Neural progenitor cell (in vitro differentiated cells): ENCODE measurements around a stretch of chr10.

DNA sequence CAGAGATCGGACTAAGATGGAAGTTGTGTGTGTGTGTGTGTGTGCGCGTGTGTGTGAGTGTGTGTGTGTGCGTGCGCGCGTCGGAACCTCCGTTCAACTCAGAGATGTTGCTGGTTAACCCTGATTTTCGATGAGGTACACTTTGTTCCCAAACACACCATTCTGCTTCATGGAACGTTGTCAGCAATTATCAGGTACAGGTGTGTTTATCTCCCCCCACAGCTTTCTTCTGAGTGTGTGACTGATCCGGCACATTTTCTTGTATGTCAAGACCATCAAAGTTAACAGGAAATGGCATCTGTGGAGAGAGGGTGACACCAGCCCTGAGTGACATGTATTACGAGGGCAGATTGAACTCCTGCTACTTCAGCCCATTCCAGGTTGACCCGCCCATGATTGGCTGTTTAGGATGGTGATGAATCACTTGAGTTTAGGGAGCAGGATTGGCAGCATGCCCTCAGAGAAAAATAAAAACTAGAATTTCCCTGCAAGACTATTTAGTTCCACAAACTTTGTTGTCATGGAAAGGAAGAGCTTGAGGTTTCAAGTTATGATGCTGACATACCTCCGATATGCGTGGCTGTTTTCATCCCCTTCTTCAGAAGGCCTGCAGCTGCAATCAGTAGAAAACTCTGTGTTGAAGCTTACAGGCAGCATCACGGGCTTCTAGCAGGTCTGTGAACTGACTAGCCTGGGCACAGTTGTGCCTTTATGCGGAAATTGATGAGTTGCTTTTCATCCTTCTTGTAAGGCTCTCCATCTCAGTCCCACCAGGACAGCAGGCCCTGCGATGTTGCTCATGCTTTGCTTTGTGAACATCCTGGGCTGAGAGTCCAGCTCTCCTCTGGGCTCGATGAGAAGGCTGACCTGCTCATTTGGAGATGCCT, 8.1 kb upstream of the CELF2 start:
- RAMPAGE, long total RNA = no peak

GRCh38 chr10:11014558-11015241, 3.0 kb upstream of the CELF2 start:
- RAMPAGE, long total RNA = no peak

GRCh38 chr10:11035152-11035814, 17.6 kb downstream of the CELF2 start:
- RAMPAGE, long total RNA = no peak

GRCh38 chr10:11085448-11085848, 67.8 kb downstream of the CELF2 start:
- RAMPAGE, long total RNA = no peak

GRCh38 chr10:11093951-11094327, 76.3 kb downstream of the CELF2 start:
- RAMPAGE, long total RNA = no peak

- RAMPAGE, long total RNA = no peak
Observed at GRCh38 chr10:11172264-11173379, 154.9 kb downstream of the CELF2 start.

DNA sequence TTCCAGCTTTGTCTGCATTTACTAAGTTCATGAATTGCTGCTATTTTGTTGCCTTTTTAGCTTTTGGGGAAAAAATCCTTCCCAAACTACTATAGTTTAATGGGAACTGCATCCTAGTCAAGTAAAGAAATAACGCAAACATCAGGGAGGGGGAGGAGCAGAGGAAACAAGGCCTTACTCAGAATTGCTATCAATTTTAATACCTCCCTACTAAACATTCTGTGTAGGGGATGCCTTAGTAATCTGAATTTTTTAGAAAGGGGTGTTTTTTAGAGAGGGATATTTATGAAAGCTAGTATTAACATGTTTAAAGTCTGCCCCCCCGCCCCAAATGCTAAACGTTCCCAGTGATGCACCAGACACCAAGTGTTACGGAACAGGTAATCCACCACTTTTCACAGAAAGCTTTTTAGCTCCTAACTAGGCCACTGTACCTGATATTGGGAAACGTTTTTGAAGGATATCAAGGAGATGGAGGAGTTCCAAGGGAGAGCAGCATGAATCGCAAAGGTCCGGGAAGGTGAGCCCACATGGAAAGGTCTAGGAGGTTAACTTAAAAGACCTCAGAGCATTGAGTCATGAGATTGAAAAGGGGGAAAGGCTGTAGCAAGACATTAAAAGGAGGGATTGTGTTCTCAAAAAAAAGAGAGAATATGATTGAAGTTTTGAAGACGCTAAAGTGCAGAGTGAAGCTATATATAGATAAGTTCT, 157.2 kb downstream of the CELF2 start:
- RAMPAGE, long total RNA = no peak

DNA sequence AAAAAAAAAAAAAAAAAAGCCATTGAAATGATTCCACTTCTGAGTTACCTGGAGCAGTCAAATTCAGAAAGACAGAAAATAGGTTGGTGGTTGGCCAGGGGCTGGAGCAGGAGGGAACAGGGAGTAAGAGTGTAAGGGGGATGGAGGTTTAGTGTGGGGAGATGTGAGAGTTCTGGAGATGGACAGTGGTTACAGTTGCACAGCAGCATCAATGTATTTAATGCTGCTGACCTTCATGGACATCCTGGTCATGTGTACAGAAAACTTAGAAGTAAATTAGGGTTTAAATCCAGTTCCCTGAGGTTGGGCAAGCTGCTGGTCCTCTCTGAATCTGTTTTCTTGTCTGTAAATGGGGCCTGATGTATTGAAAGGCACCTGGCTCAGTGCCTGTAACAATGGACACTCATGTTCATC, 173.1 kb downstream of the CELF2 start:
- RAMPAGE, long total RNA = no peak

DNA sequence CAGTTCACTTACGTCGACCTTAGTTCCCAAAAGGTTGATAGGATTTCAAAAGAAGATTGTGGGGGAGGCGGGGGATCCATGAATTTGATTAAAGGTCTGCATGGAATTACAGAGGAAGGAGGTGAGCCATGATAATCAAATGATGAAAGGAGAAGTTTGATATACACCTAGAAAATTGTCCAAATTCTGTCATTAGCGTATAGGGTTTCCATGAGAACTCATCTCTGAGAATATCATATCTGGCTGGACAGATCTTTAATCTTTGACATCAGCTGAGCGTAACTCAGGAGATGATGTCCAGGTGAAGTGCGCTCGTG, 206.7 kb downstream of the CELF2 start:
- RAMPAGE, long total RNA = no peak

DNA sequence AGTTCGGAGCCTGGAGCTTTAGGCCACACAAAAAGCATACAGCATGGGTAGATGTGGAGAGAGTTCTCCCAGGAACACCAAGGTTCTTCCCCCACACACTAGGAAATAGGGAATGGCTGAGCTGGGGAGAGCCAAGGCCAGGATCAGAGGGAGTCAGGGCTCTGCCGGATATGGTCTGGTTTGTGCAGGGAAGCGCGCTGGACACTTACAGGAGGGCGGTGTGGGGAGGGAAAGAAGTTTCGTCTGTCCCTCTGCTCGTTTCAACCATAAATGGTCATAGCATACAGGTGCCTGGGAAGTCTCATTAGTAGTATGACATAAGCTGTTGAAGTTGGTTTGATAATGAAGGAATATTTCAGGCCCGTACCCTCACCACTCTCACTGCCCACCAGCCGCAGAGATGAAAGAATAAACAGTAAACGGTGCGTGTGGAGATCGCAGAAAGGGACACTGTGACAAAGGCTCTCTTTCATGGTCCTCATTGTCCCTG, 207.2 kb downstream of the CELF2 start:
- RAMPAGE, long total RNA = no peak

GRCh38 chr10:11307225-11307918, 289.7 kb downstream of the CELF2 start:
- RAMPAGE, long total RNA = no peak

- RAMPAGE, long total RNA = no peak
Observed at GRCh38 chr10:11320062-11320639, 291.3 kb downstream of the USP6NL start.

GRCh38 chr10:11326227-11326557, 285.3 kb downstream of the USP6NL start:
- RAMPAGE, long total RNA = no peak

DNA sequence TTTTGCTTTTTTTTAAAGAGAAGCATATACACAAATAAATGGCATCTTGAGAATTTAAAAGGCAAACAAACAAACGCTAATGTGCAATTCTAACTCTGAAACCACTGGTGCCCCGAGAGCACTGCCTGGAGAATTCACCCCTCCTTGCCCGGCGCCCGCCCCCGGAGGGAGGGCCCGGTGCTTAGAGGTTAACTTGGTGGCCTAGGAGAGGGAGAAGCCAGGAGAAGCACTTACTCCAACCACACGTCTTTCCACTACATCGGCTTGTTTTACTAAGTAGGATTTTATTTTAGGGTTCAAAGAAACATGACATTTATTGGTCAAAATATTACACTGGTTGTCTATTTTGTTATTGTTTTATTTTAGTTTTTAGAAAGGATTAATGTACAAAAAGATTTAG, 282.1 kb downstream of the USP6NL start:
- RAMPAGE, long total RNA = no peak

DNA sequence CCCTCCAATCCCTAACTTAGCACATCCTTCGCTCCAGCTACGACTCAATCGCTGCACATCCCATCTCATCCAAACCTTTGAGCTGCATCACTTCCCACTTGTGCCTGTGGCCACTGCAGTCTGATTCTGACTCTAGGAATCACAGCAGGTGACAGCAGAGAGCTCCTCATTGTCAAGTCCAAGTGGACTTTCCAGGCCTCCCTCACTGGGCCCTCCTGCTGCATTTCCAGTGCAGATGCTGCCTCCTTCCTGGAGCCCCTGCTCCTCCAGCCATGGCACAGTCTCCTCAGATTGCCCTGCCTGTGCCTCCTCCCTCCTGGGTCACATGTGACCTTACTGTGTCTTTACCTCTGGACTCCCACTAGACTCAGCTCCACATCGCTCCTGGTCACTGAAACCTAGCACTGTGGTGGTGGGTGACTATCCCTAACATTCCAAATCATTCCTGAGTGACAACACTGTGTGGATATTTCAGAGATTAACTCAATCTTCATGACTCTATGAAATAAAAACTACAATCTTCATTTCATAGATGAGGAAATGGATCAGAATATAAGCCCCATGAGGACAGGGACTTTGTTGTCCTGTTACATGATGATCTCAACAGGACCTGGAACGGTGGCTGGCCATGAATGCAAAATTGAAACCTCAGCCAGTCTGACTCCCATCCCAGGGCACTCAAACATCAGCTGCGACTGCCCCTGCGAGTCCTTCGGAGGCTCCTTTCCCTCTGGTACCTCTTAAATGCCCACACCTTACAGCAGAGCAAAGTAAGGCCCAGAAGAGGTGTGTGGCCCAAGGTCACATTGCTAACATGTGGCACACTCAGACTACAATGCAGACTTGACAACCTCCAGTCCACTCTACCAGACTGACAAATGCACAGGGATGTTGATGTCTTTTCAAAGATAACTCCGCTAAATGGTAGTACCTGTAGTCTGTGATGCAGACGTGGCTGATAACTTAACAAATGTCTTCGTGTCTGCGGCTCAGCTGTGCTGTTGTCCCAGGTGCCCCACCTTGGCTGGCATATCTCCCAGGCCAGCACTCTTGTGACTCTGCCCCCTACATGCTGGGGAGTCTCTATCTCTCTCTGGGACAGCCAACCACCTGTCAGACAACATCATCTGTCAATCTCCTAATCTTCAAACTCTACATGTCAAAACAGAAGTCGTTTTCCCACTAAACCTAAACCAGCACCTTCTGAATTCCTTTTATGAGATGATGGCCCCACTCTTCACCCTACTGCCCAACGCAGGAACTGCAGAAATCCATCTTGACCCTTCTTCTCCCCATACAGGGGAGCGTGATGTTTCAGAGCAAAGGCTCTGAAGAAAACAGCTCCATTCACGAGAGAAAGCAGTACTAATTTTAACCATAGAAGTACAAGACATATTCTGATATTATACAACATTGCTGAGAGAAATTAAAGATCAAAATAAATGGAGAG, 156.8 kb downstream of the USP6NL start:
- RAMPAGE, long total RNA = no peak

DNA sequence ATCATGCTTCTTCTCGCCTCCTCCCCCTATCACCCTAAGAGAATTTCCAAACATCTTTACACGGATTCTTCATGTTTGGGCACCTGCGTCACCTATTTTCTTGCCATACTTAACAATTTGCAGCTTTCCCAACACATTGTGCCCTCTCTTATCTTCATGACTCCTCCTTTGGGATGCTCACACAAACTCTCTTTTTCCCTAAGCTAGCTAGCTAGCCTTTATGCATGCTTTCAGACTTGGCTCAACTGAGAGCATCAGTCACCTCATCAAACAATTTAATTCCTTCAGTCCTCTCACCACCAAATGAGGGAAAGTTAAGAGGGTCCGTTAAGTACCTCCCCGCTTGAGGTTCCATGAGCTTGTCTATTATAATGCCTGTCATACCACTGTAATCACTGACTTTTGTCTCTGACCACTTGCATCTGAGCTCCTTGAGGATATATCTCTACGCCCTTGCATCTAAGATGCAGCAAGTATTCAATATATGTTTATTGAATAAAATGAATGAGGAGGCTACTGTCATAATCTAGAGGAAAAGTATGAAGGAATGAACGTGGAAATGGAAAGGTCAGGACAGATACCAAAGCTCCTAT, 41.5 kb downstream of the USP6NL start:
- RAMPAGE, long total RNA = no peak

GRCh38 chr10:11683296-11684026, 58.7 kb upstream of the ECHDC3 start:
- RAMPAGE, long total RNA = no peak

DNA sequence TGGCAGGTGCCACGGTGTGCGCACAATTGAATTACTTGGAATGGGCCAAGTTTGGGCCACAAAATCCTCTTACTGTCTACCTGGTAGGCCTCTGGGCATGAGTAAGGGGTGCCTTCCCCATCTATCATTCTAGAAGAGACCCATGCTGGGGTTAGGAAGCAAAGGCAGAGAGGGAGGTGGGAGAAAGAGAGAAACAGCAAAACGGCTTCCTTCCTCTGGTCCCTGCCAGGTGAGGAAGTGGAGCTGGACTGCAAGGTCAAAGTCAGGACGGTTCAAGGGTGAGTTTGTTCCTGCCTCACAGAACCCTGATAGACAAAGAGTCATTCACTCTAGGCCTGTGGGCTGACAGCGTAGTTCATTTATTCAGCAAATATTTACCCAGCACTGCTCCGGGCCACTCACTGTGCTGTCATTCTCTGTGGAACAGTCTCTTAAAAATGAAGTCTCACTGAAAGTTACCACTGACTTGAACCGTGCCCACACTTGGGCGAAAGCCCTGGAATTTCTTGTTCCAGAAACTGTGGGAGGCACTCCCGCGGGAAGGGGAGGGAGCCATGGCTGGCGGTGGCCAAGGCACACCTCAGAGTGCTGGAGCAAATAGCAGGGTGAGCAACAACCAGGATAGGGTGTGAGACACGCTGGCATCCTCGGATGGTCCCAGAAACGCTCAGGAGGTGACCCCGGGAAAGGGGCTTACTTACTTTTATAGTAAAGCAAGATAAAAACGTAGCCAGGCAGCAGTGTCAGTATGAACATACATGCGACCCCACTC, 26.2 kb upstream of the ECHDC3 start:
- RAMPAGE, long total RNA = no peak

GRCh38 chr10:12041574-12042063, 990 bp downstream of the UPF2 start:
- RAMPAGE, long total RNA = no peak

DNA sequence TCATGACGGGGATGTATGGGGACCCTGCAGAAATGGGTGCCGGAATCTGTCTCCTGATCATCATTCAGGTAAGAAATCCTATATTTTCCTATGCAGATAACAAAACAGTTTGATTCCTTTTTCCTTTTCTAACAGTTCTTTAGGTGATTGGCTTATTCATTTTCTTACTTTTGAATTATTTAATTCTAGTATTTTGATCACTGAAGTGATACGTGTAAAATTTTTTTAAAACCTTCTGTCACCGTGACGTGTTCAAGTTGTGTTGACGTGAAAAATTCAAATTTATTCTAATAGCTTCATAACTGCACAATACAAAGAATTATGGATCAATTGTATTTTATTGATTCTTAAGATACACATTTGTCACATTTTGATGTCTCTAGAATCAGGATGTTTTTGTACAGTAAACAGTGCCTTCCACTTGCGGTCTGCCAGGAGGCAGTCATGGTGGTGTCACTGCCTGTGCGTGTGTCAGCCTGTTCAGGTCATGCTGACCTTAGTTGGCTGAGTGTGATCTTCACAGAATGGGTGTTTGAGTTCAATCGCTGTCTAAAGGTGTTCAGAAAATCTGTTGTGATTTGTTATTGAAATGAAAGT, 20.5 kb downstream of the SEC61A2 start:
- RAMPAGE, long total RNA = no peak